NB4 (cell line): ENCODE measurements around the genes MED31 and ASGR2.

GRCh38 chr17:6557023-6557622 lies 768 bp upstream of the PITPNM3 start:
- RRBS = no CpG with 5 or more reads among the region's 9 CpGs

- RRBS = no CpG with 5 or more reads among the region's 4 CpGs
Measured at GRCh38 chr17:6642813-6643338, 2.0 kb downstream of the TXNDC17 start.

GRCh38 chr17:6651086-6652047 lies at the start of gene MED31:
Gene MED31, minus strand, starts transcription at chr17:6651605.
- RRBS = 25% methylated on average over 30 of the region's 57 CpGs

GRCh38 chr17:6692606-6693187 lies 20.5 kb downstream of the SLC13A5 start:
- RRBS = no CpG with 5 or more reads among the region's 10 CpGs

- RRBS = no CpG with 5 or more reads among the region's 5 CpGs
Measured at GRCh38 chr17:6699059-6699415, 14.1 kb downstream of the SLC13A5 start.

DNA sequence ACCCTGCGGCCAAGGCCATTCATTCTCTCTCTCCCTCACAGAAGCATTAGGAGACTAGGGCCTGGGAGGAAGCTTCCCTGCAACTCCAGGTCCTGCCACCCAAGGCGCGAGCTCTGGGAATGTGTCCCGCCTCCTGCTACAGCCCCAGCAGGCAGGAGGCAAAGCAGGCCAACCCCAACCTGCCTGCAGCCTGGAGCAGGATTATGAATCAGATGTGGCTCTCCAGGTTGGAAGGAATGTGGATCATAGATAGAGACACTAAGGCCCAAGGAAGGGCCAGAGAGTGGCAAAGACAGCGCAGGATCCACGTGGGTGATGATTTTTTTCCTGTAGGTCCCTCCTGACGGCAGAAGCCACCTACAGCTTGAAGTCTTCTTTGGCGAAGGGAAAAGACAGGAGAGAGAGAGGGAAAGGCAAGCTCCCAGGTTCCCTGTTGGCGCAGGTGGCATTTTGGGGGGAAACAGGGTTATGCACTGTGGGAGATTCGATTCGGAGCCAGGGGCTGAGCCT lies 694 bp downstream of the SLC13A5 start:
- RRBS = no CpG with 5 or more reads among the region's 11 CpGs

GRCh38 chr17:6753508-6754050 lies 2.3 kb upstream of the XAF1 start:
- RRBS = no CpG with 5 or more reads among the region's 7 CpGs

DNA sequence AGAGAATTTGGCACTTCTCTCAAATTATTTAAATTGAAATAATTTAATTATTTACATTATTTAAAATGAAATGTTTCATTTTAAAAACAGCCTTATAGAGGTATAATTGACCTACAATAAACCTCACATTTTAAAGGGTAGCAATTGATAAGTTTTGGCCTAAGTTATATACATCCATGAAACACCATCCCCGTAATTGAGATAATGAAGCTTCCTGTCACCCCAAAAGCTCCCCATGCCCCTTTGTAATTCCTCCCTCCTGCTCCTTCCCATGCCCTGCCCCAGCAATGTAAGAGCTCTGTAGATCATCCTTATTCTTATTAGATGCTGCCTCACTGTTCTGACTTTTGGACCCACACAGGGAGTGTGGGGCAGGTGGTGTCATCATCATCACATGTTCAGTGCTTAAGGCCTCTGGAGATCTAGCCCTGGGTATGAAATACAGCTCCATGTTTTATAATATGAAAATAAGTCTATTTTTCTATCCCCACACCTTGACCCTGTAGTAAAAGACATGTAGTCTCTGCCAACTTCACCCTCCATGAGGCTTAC lies 1.8 kb downstream of the XAF1 start:
- RRBS = no CpG with 5 or more reads among the region's 1 CpG

DNA sequence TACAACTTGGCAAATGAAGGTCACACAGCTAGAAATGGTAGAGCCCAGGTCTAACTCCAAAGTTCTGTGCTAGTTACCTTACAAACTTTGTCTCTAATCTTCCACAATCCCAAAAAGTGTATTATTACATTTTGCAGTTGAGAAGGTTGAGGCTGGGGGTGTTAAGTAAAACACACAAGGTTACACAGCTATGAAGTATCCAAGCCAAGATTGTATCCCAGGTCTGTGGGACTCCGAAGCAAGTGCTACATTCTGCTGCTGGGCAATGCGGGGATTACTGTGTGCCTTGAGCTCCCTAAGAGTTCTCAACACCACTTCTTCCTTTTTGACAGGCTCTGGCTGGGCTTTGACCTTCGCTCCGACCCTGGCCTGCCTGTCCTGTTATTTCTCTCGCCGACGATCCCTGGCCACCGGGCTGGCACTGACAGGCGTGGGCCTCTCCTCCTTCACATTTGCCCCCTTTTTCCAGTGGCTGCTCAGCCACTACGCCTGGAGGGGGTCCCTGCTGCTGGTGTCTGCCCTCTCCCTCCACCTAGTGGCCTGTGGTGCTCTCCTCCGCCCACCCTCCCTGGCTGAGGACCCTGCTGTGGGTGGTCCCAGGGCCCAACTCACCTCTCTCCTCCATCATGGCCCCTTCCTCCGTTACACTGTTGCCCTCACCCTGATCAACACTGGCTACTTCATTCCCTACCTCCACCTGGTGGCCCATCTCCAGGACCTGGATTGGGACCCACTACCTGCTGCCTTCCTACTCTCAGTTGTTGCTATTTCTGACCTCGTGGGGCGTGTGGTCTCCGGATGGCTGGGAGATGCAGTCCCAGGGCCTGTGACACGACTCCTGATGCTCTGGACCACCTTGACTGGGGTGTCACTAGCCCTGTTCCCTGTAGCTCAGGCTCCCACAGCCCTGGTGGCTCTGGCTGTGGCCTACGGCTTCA lies 2.3 kb downstream of the SLC16A13 start:
- RRBS = no CpG with 5 or more reads among the region's 17 CpGs

GRCh38 chr17:7091247-7091846 lies 11.3 kb upstream of the CLEC10A start:
- RRBS = no CpG with 5 or more reads among the region's 20 CpGs

DNA sequence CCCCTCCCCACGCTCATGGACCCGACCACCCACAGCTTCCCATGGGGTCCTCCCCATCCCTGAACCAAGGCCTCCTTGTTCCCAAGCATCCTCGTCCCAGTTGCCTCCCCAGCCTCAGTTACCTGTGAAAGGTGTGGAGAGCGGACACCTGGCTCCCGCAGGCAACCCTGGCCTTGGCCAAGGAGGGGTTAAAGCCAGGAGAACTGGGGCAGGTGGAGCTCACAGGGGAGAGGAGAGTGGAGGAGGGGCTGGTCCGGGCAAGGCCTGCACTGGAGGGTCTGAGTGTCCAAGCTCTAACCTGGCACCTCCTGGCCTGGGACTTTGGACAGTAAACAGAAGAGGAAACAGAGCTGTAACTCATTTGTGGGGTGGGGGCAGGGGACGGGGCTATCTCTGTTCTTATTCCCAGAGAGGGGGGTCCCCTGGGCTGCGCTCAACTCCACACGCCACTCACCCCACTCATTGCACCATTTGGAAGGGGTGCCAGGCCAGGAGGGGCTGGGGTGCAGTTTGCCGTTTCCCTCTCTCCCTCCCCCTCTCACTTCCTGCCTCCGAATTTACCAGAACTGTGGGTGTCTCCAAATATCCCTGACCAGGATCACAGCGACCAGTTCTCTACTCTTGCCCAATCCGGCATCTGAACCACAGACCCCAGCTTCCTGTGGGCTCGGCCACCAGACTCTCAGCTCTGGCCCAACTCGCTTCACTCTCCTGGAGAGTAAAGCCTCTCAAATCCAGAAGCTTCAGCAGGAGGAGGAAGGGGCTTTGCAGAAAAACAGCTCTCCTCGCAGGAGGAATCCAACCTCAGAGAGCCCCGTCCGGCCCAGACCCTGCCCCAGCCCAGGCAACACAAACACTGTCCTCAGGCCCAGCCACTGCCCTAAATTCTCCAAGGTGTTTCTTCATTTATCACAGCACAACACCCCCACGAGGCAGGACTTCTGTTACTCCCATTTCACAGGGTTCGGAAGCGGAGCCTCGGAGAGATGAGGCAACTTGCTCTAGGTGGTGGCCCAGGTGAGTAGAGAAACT lies at the start of gene ASGR2:
ASGR2 (minus strand) TSS at position 330 of the 1,032 bp plus-strand sequence.
- RRBS = no CpG with 5 or more reads among the region's 22 CpGs

DNA sequence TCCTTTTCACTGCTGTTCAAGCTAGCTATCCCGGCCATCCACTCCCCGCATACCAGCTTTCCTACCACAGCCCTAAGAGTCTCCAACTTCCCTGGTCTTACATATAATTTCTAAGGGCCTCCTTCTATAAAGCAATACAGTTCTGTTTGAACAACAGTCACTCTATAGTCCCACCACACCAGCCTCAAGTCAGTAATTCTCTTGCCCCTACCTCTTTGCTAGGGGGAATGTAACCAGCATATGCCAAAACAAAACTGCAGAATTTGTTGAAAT lies 2.1 kb downstream of the PHF23 start:
- RRBS = no CpG with 5 or more reads among the region's 2 CpGs

GRCh38 chr17:7237837-7238864 lies 1.1 kb downstream of the PHF23 start:
- RRBS = 2% methylated on average over 52 of the region's 96 CpGs

- RRBS = no CpG with 5 or more reads among the region's 6 CpGs
Measured at GRCh38 chr17:7313717-7314288, 1.4 kb downstream of the GPS2 start.

- RRBS = no CpG with 5 or more reads among the region's 7 CpGs
Measured at GRCh38 chr17:7404201-7404291, 149 bp upstream of the TMEM256 start.

DNA sequence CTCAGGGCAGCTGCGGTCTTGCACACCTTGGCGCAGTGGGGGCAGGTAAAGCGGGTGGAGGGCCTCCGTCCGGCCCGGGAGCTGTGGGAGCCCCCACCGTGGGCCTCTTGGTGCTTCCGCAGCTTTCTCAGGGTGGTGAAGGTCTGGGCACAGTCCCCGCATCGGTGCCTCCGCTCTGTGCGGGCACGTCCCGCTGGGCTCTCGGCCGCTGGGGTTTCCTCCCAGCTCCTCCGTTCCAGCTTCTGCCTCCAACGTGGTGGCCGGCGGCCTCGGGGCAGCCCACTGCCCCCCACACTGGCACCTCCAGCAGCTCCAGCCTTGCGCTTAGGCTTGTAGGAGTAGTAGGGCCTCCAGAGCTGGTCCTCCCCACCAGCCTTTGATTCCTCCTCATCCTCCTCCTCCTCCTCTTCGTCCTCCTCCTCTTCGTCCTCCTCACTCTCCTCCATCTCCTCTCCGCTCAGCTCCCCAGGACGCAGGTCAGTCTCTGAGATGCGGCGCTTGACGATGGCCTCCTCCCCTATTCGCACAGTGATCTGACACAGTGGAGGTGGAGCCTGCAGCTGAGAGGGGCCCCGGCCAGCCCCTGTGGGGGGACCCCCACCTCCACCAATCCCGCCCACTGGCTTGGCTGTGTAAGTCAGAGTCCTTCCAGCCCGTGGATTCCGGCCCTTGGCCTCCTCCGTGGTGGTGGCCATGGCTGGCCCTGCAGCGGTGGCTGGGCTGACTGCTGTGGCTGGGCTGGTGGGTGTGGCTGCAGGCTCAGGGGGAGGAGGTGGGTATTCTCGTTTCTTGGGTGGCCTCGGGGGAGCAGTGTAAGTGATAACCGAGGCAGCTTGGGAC lies 16.6 kb downstream of the ZBTB4 start:
- RRBS = no CpG with 5 or more reads among the region's 39 CpGs

GRCh38 chr17:7486554-7487048 lies 5.4 kb downstream of the SLC35G6 start:
- RRBS = no CpG with 5 or more reads among the region's 4 CpGs

DNA sequence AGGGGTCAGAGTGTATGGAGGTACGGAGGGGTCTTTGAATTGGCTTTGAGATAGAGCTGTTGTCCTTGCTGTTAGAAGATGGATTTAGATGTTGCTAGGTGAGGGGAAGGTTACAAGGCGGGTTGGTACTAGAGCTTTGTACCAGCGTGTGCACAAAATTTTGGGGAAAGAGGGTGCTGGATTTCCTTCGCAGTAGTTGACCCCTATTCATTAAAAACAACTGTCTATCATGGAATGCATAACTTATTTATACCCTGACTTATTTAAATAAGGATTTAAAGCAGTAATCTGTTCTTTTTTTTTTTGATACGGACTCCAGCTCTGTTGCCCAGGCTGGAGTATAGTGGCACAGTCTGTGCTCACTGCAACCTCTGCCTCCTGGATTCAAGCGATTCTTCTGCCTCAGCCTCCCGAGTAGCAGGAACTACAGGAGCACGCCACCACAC lies 9.7 kb downstream of the SLC35G6 start:
- RRBS = no CpG with 5 or more reads among the region's 8 CpGs

GRCh38 chr17:7576099-7576963 lies 3.1 kb upstream of the CD68 start:
- RRBS = no CpG with 5 or more reads among the region's 18 CpGs

GRCh38 chr17:7578482-7579034 lies 880 bp upstream of the CD68 start:
- RRBS = no CpG with 5 or more reads among the region's 3 CpGs